ENCODE measurements around the genes DNAJC1 and SPAG6.

- PRO-cap: unidirectional peak, minus-strand start at chr10:21350607
Measured at GRCh38 chr10:21350467-21350842, 175.0 kb downstream of the SKIDA1 start.

GRCh38 chr10:21494136-21495256 is 31.0 kb downstream of the SKIDA1 start:
- PRO-cap: bidirectional peak, plus-strand start at chr10:21494639, minus-strand start at chr10:21494473; bidirectional peak, plus-strand start at chr10:21494870, minus-strand start at chr10:21494949

DNA sequence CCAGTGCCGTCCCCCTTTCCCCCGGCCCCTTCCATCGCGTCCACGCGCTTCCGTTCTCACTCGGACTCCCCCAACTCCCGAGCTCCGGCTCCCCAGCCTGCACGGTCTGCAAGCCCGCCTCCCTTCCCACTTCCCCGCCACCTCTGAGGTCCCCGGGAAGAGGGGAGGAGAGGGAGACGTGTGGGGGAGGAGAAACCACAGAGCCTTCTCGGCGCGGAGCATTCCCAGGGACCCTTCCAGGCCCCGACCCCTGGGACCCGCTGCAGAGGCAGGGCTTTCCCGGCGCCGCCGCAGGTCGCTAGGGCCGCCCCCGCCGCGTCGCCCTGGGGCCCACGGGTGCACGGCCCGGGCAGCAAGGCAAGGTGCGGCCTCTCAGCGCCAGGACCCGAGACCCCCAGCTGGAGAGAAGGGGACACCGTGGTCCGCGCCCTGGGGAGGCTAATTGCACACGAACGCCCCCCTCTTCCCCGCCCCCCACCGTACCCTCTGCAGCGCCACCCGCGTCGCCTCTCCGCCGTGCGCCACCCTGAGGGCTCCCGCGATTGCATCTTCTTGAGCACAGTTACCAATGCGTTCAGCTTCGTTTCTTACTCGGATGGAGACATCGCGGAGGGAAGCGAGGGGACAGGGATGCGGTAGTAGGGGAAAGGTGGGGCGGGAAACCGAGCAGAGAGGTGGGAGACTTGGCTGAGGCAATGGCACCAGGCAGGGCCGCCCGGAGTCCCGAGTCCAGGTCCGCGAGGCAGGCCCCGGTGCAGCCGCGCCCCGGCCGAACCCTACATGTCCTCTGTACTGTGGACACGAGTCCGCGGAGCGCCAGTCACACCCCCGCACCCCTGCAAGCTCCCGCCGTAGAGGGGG is 29.0 kb downstream of the SKIDA1 start:
- PRO-cap: unidirectional peak, minus-strand start at position 778 of the sequence

- PRO-cap: no peak
Measured at GRCh38 chr10:21508985-21509326, 16.5 kb downstream of the SKIDA1 start.

GRCh38 chr10:21612050-21612677 is 78.1 kb downstream of the MLLT10 start:
- PRO-cap: no peak

- PRO-cap: no peak
Measured at GRCh38 chr10:21667045-21668139, 133.4 kb downstream of the MLLT10 start.

- PRO-cap: no peak
Measured at GRCh38 chr10:21670368-21671227, 136.6 kb downstream of the MLLT10 start.

DNA sequence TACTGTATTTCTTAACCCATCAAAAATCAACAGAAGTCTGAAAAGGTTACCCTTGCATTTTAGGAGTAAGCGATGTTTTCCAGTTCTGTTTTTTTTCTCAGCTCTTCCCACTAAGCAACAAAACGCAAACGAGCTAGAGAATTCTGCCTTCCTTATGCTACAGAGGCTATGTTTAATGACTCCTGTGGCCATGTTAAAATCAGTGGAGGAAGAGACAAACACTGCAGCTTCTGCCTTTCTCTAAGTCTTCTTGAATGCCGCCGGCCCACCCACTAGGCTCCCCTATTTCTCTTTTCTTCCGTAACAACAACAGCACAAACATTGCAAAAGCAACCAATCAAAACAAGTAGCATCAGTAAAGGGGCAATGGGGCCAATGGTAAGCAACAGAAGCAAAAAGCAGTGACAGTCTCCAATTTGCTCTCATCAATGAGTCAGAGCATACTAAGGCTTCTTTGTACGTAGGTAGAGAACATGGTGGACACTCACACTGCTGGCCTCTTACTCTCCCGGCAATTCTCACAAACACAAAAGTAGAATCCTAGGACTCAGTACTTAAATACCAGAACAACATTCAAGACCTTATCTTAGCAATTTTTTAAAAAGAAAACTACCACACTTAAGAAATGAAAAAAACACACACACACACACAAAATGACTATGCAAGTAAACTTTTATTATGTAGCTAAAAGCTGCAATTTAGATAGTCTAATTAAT is 26.7 kb downstream of the DNAJC1 start:
- PRO-cap: no peak

DNA sequence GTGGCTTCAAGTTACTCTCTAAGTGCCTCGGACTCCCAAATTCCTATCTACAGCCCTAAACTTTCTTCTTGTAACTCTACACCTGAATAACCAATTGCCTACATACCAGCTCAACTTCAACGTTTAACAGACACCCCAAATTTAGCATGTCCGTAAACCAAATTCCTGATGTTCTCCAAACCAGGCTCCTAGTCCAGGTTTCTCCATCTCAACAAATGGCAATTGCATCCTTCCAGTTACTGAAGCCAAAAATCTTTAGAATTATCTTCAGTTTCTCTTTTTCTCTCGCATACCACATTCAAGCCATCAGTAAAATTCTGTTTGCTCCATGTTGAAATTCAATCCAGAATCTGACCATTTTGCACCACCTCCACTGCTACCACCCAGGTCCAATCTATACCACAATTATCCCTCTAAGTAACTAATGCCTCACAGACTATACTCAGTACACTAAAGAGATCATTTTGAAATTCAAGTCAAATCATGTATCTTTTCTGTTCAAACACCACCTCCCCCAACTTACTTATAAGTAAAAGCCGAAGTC is 3.6 kb downstream of the DNAJC1 start:
- PRO-cap: no peak

GRCh38 chr10:22003611-22003790 is at the start of gene DNAJC1:
TSS of gene DNAJC1 (minus strand) at chr10:22003730.
- PRO-cap: bidirectional peak, plus-strand start at chr10:22003844, minus-strand start at chr10:22003730

DNA sequence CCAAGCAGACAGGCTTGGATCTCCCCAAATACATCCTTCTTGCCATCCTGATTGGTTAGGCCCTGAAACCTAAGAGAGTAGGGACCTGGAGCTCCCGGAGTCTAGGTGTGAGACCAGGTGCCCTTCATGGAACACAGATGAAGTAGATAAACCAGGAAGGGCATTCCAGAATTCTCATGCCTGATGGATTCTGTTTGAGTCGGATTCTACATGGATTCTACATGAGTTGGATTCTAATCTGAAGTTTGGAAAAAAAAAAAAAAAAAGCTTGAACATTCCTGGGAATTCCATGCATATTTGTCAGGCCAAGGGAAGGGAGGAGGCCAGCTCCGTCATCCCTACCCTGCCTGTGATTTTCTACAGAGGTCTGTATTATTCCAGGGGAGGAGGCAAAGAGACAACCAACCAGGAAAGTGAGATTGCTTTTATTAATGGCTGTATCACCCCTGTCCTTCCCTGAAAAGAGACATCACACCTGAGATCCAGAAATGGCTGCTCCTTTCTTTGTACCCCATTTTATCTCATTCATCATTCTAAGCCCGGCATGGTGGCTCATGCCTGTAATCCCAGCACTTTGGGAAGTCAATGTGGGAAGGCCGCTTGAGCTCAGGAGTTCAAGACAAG is 27.8 kb upstream of the EBLN1 start:
- PRO-cap: no peak

DNA sequence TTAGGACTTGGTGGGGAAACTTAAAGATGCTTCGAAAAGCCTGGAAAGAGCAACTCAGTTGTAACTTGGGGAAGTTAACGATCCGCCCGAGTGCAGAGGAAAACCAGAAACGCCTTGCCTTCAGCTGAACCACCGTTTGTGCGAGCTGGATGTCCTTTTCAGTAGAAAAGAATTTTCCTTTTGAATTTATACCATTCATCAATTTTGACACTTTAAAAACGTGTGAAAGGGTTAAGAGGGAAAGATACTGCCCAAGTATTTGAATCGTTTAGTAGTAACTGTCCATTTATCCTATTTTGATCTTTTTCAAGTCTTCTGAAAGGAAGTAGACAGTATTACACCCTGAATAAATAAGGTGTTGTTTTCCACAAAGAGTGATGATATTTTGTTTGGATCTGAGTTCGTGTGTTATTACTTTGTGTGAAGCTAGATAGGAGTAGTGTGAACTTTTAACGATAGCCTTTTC is 931 bp upstream of the BMI1 start:
- PRO-cap: no peak

- PRO-cap: no peak
Measured at GRCh38 chr10:22334989-22335850, 10.1 kb upstream of the SPAG6 start.

DNA sequence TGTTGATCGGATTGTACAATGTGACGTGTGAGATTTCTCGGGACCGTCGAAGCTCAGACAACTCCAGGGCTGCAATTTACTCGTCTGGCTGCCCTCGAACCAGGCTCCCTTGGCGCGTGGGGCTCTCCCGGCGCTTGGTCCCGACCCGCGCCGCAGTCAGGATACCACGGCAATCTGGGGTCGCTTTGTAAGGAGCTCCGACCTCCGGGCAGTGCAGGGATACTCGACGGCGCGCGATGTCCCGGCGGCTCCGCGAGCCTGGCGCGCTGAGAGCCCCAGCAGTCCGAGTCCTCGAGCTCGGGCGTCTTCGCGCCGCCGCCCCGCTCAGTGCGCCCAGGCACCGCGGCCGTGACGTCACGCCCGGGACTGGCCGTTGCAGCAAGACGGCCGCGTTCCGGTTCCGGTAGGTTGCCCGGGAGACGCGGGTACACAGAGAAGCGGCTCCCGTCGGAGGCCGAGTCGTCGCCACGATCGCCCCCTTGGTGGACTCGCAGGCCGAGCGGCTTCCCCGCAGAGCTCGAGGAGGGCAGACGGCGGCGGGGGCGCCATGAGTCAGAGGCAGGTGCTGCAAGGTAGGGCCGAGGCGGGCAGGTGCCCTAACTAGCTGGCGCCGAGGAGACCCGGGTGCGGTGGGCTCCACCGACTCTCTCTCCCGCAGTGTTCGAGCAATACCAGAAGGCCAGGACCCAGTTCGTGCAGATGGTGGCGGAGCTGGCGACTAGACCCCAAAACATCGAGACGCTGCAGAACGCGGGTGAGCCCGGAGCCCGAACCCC is at the start of gene SPAG6:
Gene SPAG6 (plus strand): TSS at position 432 of the 776 bp plus-strand sequence.
- PRO-cap: unidirectional peak, plus-strand start at position 444 of the sequence

DNA sequence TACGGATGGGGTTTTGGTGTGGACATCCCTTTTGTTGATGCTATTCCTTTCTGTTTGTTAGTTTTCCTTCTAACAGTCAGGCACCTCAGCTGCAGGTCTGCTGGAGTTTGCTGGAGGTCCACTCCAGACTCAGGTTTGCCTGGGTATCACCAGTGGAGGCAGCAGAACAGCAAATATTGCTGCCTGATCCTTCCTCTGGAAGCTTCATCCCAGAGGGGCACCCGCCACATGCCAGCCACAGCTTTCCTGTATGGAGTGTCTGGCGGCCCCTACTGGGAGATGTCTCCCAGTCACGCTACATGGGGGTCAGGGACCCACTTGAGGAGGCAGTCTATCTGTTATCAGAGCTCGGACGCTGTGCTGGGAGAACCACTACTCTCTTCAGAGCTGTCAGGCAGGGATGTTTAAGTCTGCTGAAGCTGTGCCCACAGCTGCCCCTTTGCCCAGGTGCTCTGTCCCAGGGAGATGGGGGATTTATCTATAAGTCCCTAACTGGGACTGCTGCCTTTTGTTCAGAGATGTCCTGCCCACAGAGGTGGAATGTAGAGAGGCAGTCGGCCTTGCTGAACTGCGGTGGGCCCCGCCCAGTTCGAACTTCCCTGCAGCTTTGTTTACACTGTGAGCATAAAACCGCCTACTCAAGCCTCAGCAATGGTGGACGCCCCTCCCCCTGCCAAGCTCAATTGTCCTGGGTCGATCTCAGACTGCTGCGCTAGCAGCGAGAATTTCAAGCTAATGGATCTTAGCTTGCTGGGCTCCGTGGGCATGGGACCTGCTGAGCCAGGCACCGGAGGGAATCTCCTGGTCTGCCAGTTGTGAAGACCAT is 168.3 kb downstream of the SPAG6 start:
- PRO-cap: no peak

GRCh38 chr10:22598388-22598753 is 116.0 kb downstream of the PIP4K2A start:
- PRO-cap: no peak

DNA sequence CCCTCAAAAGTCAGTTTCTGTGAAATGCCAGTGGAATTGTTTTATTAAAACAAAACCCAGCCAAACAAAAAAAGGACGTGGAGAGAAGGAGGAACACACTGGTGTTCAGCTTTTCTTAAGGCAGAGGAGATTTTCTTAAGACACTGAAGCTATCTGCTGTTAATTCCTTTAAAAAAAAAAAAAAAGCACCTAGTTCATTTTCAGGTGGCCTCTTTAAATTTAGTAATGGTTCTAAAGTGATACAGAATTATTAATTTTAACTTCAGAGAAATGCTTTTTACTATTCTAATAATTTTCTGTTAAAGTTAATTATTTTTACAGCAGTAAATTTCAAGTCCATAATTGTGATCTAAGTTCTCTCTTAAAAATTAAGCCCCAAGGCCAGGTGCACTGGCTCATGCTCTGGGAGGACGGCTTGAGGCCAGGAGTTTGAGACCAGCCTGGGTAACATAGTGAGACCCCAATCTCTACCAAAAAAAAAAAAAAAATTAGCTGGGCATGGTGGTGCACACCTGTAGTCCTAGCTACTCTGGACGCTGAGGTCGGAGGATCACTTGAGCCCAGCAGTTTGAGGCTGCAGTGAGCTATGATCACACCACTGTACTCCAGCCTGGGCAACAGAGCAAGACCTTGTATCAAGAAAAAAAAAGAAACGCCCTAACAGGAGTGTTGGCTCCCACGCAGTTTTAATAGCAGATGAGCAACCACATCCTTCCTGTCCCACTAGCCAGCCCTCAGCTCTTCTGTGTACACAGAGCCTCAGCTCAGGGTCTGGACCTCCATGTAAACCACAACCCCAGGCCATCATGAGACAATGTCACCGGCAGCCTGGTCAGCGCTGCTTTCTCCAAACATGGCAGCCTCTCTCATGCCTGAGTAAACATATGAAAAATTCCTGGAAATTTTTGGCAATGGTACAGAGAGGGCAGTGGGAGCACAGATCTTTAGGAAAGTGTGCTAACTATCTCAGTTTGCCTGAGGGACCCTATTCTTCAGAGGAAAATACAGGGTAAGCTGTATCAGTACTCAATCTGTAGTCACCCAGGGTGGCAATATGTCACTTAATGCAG is 108.4 kb downstream of the PIP4K2A start:
- PRO-cap: no peak

DNA sequence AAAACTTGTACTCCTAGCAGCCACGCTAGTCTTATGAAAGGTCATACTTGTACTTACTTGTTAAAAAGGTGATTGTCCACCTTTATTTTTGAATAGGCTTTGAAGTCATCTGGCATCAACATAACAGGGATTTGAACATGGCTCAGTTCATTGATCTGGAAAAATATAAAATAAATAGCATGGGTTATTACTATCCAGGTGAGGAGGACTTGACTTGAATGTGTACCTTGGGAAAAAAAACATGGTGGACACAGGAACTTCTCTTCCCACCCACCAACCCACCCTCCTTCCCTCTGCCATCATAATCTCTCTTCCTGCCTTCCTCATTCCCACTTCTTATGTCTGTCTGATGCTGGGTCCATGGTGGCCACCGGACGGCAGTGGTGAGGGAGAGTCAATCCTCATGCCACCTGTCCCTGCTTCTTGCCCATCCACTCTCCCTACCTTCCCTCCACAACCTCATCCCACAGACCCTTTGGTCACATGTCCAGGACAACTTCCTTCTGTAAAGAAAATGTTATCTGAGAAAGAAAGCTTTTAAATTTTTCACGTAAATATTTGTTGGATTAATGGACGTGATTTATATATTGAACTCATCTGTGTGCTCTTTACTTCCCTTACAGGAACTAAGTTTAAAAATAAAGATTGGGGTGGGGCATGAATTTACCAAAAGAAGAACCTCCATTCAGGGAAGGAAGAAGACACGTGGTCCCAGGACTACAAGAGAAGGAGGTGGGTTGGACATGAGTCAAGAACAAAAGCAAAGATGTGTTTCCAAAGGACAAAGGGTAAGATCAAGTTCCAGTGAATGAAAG is 104.6 kb downstream of the PIP4K2A start:
- PRO-cap: no peak

- PRO-cap: no peak
Measured at GRCh38 chr10:23067515-23067831, 27.9 kb upstream of the MSRB2 start.

- PRO-cap: no peak
Measured at GRCh38 chr10:23340895-23341319, 3.7 kb downstream of the C10orf67 start.

Data from fallopian tube (tissue), 1 donor.